Fallopian tube (tissue), 1 donor: ENCODE results near the gene ACTL7B.

- PRO-cap: no peak
These were observed 13.4 kb upstream of the RAD23B start for GRCh38 chr9:107269623-107270118.

GRCh38 chr9:107281758-107282431 lies 1.2 kb upstream of the RAD23B start:
- PRO-cap: no peak

DNA sequence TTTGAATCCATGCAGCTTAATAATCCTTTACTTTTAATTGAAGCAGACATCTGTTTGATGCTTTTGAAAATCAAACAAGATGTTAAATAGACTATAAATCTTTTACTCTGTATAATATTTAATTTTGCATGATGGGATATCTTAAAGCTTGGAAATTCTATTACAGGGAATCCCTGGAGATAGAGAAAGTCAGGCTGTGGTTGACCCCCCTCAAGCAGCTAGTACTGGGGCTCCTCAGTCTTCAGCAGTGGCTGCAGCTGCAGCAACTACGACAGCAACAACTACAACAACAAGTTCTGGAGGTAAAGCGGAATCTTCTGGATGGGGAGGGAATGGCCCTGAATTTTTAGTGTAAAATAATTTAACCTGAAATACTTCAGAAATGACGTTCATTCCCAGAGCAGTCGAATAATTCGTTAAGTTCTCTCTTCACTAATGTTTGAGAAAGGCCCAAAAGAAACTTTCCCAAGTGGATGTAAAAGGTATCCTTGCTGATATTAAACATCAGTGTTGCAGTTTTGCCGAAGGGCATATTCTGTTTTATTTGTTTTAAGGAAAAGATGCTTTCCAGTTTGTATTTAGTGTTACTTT lies 38.8 kb downstream of the RAD23B start:
- PRO-cap: no peak

GRCh38 chr9:107329700-107329984 lies 46.6 kb downstream of the RAD23B start:
- PRO-cap: no peak

DNA sequence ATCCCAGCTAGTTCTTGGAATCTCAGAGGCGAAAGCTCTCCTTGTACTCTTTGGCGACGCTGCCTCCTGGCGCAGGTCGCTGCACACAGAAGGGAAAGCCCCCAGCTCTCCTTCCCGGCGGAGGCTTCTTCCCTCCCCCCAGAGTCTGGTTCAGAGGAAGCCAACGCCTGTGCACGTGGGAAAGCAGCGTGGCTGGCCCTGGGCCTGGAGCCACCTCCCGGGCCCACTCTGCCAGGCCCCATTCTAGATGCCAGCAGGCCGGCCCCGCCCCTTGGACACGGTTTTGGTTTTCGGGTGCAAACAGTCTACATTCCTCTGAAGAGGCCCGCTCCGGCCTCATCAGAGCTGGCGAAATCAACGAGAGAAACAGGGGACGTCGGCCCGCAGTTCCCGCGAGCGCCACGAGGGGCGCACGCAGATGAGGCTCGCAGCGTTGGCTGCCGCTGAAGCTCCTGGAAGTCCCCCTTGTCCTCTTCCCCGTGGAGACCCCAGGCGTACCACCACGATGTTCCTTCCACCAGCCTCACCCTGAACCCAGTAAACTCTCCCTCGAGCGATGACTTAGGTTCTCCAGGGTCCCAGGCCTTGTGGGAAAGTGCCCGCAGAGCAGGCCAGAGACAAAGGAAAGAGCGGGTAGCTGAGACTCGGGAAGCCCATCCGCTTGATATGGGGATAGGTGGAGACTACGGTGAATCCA lies 64.4 kb downstream of the KLF4 start:
- PRO-cap: no peak

DNA sequence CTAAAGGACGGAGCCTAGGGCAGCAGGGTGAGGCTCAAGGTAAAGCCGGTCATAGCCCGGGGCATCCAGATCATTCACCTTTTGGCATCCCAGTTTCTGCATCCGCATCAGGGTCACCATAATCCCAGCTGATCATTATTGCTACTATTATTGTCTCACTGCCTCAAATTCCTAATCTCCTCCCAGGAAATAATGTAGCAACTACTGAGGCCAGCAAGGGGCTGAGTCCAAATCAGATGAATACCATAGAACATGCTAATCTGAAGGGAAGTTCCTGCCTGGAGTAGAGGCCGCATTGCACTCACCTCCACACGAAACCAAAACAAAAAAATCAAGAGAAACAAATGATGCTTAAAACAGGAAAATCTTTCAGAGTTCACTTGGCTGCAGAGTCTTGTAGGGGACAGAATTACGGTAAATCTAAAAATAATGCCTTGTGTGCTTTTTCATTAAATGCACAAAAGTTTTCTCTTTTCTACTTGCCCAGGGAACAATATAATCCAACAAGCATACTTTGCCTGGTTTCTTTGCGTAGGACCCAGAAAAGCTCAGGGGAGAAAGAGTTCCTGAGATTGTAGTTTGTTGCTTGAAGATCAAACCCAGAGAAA lies 87.6 kb upstream of the KLF4 start:
- PRO-cap: no peak

DNA sequence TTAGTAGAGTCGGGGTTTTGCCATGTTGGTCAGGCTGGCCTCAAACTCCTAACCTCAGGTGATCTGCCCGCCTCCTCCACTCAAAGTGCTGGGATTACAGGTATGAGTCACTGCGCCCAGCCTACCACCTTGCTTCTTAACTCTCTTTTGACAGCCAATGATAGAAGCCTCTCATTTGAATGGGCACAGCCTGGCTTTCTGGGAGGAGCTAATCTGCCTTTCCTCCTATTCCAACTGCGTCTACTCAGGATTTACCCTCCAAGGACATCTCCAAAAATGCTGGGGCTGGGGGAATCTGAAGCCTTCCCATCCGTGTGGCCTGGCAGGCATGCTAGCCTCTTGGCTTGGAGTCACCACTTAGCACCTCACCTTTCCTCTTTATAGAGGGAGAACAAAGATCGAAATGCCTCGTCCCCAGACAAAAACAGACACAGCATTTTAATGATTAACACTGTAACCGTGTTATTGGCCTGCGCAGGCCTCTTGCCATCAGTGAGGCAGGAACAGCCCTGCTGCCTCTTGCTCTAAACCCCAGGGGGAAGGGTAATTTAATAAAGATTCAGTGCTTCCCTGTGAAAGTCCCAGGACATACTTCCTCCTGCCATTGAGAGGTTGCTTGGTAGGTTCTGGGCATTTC lies 108.2 kb upstream of the KLF4 start:
- PRO-cap: no peak

DNA sequence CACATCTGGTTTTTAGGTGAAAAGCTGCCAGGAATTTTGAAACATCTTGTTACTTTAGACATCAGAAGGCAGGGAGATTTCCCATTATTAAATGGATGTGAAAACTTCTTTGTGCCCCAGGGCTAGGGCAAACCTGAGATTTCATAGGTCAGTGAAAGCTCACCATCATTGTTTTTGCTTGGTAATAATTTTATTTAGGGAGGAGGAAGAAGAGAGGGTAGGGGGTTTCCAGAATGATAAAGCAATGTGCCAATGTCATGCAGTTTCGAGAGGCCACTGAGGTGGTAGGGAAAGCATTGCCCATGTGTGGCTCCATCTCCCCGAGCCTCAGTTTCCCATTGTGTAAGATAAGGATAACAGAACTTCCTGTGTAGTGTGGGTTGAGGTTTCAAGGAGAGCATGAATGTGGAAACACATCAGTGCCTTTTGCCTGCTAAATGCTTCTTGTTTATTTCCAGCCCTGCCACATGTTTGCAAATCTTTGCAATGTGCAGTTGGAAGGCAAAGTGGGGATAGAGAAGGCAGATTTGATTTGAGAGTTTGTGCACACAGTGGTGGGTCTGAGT lies 147.3 kb upstream of the KLF4 start:
- PRO-cap: no peak

DNA sequence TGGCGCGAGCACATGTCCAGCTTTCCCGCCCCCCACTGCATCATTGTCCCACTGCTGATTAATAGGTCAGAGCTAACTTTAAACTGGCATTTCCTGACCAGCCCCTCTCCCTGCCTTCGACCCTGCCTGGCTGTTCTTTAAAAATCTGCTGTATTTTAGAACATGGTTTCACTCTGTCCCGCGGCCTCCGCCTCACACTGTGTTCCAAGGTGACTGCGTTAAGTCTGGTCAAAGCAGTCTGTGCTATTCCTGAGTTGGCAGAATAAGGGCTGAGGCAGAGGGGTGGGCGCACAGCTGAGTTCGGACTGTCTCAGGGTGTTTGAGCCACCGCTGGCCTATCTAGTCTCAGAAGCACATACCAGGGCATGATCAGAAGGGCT lies 178.2 kb upstream of the KLF4 start:
- PRO-cap: unidirectional peak, plus-strand start at position 167 of the sequence

GRCh38 chr9:108213385-108213796 lies 642.4 kb downstream of the ACTL7B start:
- PRO-cap: no peak

GRCh38 chr9:108855790-108856369 lies at the start of gene ACTL7B:
ACTL7B (minus strand) TSS chr9:108855986.
- PRO-cap: no peak

DNA sequence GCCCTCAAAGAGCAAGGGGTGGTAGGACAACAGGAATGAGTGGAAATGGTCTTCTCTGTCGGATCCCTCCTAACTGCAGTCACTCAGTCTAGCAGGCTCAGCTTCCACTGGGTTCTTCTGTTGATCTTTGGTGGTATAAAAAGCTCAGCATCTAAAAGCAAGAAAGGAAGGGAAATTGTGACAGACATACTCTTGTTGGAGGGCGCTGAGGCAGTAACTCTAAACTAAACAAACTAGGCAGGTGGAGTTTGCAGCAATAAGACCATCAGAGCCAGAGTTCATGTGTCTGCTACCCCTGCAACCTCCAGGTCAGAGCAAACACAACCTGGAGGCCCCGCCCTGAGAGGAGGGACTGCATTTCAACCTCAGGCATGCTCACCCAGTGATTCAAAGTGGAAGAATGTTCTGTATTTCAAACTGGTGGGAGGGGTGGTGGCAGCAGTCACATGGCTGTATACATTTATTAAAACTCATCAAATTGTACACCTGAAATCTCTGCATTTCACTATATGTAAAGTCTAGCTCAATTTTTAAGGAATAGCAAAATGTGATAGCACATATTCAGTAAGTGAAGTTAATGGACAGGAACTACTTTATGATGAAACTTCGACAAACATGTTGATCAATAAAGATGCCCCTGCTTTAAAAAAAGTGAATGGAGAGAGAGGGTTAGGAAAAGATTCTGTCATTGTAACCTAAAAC lies 7.1 kb downstream of the ACTL7A start:
- PRO-cap: no peak

DNA sequence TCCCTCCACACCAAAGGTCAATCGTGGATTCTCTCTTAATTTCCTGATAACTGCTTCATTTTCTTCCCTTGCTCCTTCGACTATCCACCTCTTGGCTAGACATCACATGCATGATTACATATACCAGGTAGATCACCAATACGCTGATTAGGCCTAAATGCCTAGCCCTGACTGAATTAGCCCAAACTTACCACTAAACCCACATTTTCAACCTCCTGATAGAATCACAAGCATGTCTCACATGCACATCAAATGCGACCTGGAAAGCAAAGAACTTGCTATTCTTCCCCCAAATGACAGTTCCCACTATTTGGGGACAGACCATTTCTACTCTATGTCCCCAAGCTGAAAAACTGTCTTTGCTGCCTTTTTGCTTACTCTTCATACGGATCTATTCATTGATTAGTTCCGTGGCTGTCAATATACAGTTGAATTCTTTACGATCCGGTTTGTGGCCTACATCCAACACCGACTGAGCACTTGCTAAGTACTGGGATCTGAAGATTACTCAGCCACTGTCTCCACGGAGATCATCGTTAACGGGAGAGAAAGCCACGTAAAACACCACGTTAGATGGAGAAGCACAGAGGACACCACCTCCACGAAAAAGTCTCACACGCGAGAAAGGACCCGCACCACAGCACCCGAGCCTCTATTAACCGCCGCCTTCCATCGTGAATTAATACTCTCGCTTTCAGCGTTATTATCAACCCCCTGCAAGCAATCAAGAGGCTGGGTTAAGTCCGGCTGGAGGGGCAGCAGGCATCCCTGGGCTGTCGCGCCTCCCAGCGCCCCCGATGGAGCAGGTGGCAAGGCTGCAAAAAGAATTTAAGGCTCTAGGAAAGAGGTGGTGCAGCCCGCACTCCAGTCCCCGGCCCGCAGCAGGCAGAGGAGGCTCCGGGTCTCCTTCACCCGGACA lies 772 bp downstream of the ELP1 start:
- PRO-cap: bidirectional peak, plus-strand start at position 572 of the sequence, minus-strand start at position 474 of the sequence; unidirectional peak, plus-strand start at position 572 of the sequence

DNA sequence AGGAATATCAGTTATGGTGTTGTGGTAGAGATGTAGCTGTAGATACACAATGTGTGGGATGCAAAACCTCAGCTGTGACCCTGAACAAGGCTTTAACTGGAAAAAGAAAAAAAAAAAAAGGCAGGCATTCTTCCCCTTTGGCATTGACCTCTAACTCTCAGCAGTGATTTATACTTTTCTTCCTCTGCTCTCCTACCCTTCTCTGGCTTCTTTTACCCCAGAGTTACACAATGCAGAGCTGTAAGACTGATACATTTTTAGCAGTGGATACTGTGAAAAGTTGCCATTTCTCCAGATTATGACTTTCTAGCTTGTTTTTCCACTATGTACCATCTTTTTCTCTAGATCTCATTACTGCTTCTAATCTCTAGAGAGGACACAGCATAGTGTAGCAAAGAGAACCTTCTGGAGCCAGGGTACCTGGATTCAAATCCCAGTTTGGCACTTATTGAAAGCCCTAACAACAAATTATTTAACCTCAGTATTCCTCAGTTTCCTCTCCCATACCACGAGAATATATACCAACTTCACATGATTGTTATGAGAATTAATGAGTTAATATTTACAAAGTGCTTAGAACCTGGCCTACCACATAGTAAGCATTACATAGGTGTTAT lies 1.9 kb downstream of the CTNNAL1 start:
- PRO-cap: no peak

GRCh38 chr9:109011954-109013001 lies 1.0 kb downstream of the CTNNAL1 start:
- PRO-cap: unidirectional peak, plus-strand start at chr9:109012491; unidirectional peak, plus-strand start at chr9:109012690

GRCh38 chr9:109118887-109119794 lies 606 bp downstream of the TMEM245 start:
- PRO-cap: unidirectional peak, plus-strand start at chr9:109119199; bidirectional peak, plus-strand start at chr9:109119367, minus-strand start at chr9:109119321; bidirectional peak, plus-strand start at chr9:109119663, minus-strand start at chr9:109119520

GRCh38 chr9:109253382-109253936 lies 67.4 kb downstream of the EPB41L4B start:
- PRO-cap: no peak

DNA sequence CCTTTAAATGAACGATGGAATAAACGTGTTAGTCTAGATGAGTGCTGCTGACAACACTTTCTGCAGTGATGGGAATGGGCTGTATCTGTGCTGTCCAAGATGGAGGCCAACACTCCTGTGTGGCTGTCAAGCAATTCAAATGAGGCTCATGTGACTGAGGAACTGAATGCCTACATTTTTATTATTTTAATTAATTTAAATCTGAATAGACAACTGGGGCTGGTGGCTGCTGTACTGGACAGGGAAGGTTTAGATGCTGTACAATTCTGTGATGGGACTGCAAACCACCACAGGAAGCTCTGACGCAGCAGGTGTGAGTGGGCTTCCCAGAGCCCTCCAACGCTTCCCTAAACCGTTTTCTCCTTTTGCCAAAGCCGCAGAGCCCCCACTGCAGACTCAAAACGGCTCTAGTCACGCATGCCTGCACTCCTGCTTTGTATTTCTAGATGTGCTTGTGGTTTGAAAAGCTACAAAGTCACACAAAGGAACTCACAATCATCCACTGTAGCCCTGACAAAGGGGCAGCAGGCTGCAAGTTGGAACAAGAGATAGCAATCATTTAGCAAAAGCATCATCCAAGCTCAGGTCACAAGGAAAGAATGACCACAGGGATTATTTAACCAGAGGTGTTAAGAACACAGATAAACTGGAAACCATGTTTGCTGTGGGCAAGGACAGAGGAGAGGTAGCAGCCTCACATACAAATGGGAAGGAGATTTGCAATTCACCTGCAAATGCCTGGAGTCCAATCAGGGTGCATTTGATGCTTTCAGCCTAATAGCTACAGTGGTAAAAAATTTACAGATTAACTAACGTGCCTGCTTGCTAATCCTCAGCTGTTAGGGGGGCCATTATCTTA lies 79.3 kb downstream of the PTPN3 start:
- PRO-cap: no peak

DNA sequence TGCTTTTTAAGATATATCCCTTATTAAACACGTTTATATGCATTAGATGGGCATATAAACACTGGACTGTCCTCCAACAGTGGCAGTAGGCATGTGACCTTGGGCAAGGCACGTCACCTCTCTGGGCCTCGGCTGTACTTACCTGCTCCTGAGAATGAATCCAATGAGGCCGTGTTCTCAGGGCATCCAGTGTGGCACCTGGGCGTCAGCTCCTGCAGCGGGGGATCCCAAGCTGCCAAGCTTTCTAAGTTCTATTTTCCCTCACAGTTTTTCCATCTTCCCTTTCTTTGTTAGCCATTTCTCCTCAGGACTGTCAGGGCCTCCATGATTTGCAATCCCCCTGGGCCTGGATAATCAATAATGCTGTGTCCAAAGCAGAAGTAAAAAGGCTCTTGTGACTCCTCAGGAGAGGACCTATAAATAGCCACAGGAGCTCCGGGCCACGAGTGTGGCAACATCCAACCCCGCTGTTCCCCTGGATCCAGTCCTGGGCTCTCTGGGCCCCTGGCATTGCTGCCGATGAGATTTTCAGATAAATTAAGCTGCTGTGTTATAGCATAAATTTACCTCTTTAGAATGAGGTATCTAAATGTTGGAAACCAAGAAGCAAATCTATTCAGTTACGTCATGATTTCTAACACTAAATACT lies 76.9 kb downstream of the PTPN3 start:
- PRO-cap: no peak

DNA sequence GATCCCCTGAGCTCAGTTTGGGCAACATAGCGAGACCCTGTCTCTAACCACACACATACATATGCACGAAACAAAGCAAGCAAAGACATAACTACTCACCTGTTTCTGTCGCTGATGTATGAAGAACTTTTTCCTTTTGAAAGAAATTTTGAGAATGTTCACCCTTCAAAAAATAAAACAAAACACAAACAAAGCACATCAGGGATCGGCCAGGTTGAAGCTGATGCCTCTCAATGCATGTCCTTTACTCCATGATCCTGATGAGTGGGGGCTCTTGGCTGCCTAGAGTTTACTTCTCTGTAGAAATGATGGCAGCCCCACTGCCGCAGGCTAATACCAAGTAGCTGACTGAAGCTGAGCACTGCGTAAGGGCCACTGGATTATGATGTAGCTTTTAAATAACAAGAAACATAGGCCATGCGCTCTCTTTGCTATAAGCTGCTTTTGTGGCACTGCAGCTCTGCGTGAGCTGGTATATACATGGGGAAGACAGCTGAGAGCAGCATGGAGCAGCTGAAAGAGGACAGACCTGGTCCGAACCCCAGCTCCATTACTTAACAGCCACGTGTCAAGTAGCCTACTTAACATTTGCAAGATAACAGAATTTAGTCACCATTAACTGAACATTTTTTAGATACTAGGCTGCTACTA lies 69.5 kb downstream of the PTPN3 start:
- PRO-cap: no peak